Thoracic aorta (tissue), 1 donor: ENCODE measurements around a stretch of chr9.

- RAMPAGE, long total RNA: no peak
Observed at GRCh38 chr9:7976217-7976733, 176.7 kb upstream of the DMAC1 start.

- RAMPAGE, long total RNA: no peak
Observed at GRCh38 chr9:8958362-8958627, 1158.7 kb upstream of the DMAC1 start.

DNA sequence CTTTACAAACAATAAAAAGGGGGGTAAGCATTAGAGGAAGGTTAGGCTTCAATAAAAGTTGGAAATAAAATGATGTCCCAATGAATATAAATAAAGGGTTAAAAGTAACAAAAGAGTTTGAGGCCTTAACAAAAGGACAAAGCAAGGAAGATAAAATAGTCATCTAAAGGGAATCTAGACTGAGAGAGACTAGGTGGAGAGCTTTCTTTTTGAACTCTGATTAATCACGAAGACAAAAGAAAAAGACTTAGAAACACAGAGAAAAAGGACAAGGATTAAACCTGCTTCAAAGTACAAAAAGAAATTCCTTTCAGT, 813.2 kb downstream of the PTPRD start:
- RAMPAGE, long total RNA: no peak

GRCh38 chr9:11196585-11196890, 583.7 kb upstream of the PTPRD start:
- RAMPAGE, long total RNA: no peak

GRCh38 chr9:12622295-12622781, 70.8 kb upstream of the TYRP1 start:
- RAMPAGE, long total RNA: no peak

- RAMPAGE, long total RNA: no peak
Observed at GRCh38 chr9:12776053-12776710, 1.4 kb downstream of the LURAP1L start.

GRCh38 chr9:12882235-12882591, 107.4 kb downstream of the LURAP1L start:
- RAMPAGE, long total RNA: no peak

- RAMPAGE, long total RNA: no peak
Observed at GRCh38 chr9:13139481-13140380, 139.8 kb downstream of the MPDZ start.

GRCh38 chr9:14026885-14027602, 286.9 kb downstream of the NFIB start:
- RAMPAGE, long total RNA: no peak

DNA sequence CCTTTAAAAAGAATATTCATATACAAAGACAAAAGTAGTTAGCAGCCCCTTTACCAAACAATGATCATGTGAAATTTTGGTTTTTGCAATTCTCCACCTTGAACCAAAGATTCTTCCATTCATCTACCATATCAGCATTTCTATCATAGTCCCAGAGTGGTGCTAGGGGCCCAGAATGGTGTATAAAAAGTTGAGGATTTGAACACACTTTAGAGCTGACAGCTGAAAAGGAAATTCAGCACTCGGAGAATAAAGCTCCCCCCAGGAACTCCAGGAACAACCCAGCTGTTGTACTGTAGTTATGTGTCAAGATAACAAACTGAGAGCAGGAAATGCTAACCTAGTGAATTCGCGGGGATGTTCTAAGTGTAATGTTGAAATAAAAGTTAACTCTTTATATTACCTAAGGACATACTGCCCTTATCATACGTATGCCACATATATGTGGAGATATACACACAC, 216.8 kb downstream of the NFIB start:
- RAMPAGE, long total RNA: no peak

DNA sequence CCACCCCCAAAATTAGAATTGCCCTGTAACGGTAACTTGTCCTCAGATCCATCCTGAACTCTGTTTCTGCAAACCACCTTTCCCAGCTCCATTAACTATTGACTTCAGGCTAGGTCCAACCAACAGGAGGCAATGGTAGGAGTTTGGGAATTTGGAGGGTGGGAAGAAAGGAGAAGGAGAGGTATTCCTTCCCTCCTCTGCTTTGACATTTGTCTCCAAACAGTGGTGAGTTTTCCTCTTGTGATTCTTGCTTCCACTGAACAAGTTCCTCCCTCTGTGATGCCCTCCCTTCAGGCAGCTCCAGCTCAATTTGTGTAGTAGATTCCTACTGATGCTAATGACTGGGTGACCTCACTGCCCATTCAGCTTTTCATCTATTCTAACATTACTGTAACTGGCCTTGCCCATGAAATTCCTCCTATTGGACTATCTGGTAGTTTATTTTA, 121.5 kb downstream of the NFIB start:
- RAMPAGE, long total RNA: no peak

DNA sequence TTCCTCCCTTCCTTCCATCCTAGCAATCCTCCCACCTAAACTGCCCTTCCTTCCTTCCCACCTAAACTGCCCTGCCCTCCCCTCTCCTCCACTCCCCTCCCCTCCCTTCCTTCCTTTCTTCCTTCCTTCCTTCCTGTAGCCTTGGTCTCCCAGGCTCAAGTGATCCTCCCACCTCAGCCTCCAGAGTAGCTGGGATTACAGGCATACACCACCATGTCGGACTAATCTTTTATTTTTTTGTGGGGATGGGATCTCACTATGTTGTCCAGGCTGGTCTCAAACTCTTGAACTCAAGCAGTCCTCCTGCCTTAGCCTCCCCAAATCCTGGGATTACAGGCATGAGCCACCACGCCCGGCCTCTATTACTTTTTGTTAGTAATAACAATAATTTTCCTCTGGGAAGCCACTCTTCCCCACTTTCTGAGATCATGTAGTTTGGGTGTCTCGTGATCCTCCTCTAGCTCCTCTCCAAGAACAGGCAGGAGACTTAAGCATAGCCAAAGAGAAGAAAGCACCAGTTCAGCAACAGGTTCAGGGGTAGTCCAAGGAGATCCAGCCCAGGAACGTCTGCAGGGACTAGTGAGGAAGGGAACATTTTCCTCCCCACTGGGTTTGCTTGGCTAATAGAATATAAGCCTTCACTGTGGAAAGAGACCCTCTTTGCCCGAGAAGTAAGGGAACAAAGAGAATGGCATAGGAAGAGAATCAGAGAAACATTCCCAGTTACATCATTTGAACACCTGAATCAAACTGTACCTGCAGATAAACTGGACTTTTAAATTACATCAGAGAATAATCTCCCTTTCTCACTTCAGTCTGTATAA, 65.5 kb downstream of the NFIB start:
- RAMPAGE, long total RNA: no peak

DNA sequence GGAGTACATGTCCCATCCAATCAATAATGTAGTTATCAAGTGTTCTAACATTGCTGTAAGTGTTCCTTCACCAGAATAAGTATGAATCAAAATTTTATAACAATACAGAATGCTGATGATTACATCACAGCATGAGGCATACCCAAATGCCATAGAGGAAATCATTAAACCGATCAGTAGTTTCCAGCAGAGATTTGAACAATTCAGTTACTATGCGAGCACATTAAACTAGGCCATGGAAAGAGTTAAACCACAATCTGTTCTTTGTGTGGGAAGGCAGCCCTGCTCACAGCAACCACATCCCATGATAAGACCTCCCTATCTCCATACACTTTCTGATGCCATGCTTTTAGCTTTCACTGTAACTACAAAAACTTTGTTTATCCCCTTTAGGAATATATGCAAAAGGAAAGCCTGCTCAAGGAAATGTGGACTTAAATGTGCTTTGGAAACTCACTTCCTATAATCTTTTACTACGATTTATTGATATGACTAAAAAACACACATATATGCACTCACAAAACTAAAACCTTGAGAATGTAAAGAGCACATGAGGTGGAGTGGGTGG, 4.5 kb downstream of the NFIB start:
- RAMPAGE, long total RNA: no peak

GRCh38 chr9:14395508-14396204, 81.7 kb upstream of the NFIB start:
- RAMPAGE, long total RNA: no peak

- RAMPAGE, long total RNA: no peak
Observed at GRCh38 chr9:15486788-15487129, 24.0 kb downstream of the PSIP1 start.

DNA sequence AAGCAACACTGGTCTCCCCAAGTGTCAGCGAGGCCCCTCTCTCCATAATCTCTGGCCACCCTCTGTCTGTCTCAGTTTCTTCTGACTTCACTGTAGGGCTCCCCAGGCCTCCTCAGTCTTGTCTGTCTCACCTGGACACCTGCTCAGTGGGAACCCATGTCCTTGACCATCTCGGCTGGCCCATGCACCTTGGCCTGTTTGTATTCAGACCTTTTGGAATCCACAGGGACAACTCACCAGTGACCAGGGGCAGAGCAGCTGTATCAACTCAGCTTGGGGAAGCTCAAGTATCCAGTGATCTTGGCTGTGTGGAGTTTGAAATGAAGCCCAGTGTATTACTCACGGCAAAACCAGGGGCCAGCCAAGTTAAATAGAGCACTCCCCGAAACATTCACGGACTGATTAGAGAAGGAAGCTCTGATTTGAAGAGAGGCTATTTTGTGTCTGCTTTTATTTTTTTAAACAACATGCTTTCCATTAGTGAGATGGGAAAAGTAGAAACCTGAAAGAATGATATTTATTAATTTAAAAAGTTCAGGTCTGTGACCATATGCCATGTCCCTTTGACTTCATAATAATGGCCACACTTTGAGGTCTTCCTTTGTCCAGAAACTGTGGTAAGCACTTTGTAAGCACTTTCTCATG, 656.7 kb downstream of the BNC2 start:
- RAMPAGE, long total RNA: no peak

- RAMPAGE, long total RNA: no peak
Observed at GRCh38 chr9:16267823-16268269, 602.6 kb downstream of the BNC2 start.

DNA sequence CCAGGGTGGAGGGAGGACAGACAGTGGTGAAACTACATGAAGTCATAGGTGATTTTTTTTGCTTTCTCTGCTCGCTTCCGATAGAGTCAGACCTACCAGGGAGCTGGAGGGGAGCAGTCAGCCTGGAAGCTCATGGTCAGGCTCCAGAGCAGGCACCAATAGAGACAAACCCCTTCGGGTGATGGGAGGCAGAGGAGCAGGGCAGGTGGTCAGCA, 538.1 kb downstream of the BNC2 start:
- RAMPAGE, long total RNA: no peak

GRCh38 chr9:16414299-16414919, 456.1 kb downstream of the BNC2 start:
- RAMPAGE, long total RNA: no peak

DNA sequence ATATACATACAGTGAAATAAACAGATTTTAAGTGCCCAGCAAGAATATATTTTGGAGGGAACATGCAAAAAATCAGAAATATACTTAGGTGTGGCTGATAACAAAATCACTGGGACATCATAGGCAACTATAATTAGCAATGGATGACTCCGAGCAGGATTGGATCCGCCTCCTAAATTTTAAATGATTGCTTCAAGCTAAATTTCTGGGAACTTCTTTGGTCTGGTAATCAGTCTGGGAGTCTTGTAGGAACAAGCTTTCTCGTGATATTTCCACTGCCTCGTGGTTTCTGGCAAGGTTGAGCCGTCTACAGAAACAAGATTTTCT, 232.6 kb downstream of the BNC2 start:
- RAMPAGE, long total RNA: no peak